Measurements from ENCODE around the gene LARP4B.

DNA sequence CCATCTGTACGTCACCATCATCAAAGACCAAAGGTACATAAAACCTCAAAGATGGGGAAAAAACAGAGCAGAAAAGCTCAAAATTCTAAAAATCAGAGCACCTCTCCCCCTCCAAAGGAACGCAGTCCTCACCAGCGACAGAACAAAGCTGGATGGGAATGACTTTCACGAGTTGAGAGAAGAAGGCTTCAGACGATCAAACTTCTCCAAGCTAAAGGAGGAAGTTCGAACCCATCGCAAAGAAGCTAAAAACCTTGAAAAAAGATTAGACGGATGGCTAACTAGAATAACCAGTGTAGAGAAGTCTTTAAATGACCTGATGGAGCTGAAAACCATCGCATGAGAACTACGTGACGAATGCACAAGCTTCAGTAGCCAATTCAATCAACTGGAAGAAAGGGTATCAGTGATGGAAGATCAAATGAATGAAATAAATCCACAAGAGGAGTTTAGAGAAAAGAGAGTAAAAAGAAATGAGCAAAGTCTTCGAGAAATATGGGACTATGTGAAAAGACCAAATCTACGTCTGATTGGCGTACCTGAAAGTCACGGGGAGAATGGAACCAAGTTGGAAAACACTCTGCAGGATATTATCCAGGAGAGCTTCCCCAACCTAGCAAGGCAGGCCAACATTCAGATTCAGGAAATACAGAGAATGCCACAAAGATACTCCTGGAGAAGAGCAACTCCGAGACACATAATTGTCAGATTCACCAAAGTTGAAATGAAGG is 16.0 kb downstream of the ZMYND11 start:
- PRO-cap: no peak
- RAMPAGE, long total RNA, 3 experiments: no peak in any of the 3 experiments

DNA sequence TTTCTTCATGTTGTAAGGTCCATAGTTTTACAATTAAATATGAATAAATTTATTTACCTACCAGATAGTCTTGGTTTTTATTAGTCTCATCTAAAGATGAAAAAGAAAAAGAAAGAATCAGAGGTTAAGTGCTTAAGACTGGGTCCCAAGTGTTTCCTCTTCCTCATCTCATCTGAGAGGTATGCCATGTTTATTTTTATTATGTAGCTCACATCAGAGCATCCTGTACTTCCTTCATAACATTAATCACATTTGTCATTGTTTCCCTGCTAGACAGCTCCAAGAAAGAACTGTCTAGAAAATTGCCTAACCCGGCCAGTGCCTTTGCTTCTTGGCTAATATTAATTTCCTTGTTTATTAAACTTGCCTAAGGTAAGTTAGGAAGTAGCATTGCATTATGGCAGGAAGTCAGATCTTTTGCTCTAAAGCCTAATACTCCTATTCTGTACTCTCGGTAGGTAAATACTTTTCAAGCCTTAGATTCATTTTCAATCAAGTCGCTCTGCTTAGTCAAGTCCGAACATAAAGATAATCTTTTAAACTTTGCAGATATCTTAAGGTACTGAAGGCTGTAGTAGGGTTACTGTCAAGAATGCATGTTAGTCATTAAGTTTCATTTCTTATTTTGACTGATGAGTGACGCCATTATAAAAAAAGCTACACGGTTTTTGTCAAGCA is 47.3 kb downstream of the ZMYND11 start:
- PRO-cap: no peak
- RAMPAGE, long total RNA, 3 experiments: no peak in any of the 3 experiments

- PRO-cap: no peak
- RAMPAGE, long total RNA, 3 experiments: no peak in any of the 3 experiments
Observed at GRCh38 chr10:246272-247108, 111.2 kb downstream of the ZMYND11 start.

DNA sequence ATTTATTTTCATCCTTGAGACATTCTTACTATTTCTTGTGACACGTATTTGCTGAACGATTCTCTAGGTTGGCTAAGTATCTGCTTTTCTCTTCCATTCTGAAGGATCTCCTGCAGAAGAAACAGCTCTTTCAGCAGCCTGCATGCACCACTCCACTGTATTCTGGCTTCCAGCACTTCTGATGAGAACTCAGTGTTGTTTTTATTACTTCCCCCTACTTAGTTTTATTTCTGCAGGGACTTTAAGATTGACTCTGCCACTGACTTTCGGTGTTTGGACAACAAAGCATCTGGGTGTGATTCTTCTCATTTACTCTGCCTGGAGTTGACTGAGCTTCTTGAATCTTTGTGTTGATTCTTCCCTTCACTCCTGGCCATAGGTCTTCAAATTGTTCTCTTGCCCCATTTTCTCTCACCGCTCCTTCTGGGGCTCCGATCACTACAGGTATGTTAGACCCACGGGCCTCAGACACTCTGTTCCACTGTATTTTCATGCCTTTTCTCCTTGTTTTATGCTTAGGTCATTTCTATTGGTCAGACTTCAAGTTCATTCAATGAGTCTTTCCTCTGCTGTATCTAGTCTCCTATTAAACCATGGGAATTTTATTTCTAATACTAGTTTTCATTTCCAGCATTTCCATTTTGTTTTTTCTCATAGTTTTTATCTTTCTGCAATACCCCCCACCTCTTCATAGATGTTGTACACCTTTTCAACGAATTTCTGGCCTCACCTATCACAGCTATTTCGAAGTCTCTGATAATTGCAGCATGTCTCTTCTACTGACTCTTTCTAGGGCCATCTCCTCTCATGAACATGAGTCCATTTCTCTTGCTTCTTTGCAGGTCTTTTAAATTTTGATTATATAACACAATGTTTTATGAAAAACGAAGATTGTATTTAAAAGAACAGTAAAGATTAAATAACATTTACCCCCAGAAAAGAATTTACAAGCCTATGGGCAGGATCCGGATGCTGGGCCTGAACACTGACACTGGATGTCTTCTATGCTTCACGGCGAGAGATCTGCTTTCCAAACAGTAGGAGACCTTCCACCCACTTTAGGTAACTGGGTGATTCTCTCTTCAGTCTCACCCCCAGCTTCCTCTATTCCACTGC is 180.5 kb downstream of the ZMYND11 start:
- PRO-cap: no peak
- RAMPAGE, long total RNA, 3 experiments: start-site peak on the minus strand in 1 of 3 experiments, centred at positions 464 to 896 of the sequence, 13 to 22 reads per replicate

- PRO-cap: no peak
- RAMPAGE, long total RNA, 3 experiments: no peak in any of the 3 experiments
Observed at GRCh38 chr10:348306-349005, 213.2 kb downstream of the ZMYND11 start.

GRCh38 chr10:514020-514566 is 175.4 kb downstream of the DIP2C start:
- PRO-cap: bidirectional peak, plus-strand start at chr10:514491, minus-strand start at chr10:514279
- RAMPAGE, long total RNA, 3 experiments: no peak in any of the 3 experiments

DNA sequence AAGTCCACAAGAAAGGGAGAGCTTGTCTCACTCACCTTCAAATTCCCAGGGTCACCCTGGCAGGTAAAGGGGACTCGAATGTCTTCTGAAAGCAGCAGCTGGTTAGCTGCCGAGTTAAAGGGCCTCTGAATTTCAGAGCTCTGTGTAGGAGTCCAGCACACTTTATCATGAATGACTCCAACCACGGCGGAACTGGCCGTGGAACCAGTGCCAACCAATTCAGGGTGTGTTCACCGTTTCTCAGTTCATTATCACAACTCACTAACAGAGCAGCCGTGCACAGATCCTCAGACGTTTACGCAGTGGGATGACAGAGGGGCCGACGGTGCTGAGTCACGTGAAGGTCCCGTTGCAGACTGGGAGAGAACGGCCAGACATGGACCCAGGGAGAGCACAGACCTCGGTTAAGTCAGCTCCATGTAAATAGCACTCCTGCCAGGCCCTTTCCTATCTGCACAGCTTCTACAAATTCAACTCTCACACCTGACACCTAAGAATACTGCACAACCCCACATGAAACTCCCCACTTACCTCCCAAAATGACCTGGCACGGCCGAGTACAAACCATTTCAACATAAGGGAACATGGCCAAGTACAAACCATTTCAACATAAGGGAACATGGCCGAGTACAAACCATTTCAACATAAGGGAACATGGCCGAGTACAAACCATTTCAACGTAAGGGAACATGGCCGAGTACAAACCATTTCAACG is 95.5 kb downstream of the DIP2C start:
- PRO-cap: no peak
- RAMPAGE, long total RNA, 3 experiments: no peak in any of the 3 experiments

- PRO-cap: no peak
- RAMPAGE, long total RNA, 3 experiments: no peak in any of the 3 experiments
Observed at GRCh38 chr10:634170-634682, 55.2 kb downstream of the DIP2C start.

DNA sequence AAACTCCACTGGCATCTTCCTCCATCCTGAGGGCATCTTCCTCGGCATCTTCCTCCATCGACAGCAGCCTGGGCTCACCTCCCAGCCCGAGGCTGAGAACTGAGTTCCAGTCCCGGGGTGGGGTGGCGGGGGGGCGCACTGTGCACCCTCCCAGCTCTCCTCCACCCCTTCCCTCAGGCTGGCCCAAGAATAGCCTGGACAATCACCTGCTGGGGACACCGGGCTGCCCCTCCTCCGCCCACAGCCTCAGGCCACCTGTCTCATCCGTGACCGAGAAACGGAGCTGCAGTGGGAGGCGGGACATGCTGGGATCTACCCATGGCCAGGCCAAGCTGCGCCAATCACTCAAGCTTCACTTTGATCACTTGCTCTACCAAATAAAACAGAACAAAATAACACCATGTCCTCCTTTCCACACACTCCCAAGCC is 37.2 kb downstream of the DIP2C start:
- PRO-cap: no peak
- RAMPAGE, long total RNA, 3 experiments: start-site peak on the minus strand in 1 of 3 experiments, centred at position 230 of the sequence, 17 reads per replicate

DNA sequence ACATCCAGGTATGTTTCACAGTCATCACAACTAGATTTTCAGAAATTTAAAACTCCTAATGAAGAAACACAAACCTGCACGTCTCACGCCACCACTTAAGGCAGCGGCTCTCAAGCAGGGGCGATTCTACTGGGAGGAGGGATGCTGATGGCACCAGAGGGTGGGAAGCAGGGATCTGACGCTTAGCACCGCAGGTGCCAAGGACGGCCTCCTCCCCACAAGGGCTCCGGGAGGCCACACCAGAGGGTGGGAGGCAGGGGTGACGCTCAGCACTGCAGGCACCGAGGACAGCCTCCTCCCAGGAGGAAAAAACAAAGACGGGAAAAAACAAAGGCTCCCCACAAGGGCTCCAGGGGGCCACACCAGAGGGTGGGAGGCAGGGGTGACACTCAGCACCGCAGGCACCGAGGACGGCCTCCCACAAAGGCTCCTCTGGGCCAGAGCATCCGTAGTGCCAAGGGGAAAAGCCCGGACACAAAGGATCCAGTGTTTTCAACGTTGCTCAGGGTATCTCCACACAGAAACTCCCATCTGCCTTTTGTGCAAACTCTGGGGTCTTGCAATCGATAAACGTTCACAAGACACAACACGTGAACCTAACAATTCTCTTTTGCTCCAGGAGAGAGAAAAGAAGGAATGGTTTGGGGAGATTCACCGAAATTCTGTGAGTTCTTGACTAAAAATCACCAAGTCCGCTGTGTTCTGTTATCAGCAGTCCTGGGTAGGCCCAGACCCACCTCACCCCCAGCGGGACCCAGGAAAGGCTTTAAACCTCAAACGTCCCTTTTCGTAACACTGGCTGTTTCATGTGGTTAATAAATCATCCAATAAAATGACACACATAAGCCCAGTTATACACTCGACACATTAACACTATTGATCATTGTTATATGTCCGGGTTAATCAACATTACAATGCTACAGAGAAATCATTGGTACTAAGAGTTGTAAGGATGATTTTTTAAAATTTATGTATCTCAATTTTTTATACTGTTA is 25.5 kb downstream of the DIP2C start:
- PRO-cap: bidirectional peak, plus-strand start at position 249 of the sequence, minus-strand start at position 177 of the sequence
- RAMPAGE, long total RNA, 3 experiments: no peak in any of the 3 experiments

GRCh38 chr10:824623-825551 is 106.6 kb downstream of the LARP4B start:
- PRO-cap: no peak
- RAMPAGE, long total RNA, 3 experiments: start-site peak on the minus strand in 2 of 3 experiments, at chr10:825065-825560 at its widest, 11 to 21 reads per replicate

- PRO-cap: no peak
- RAMPAGE, long total RNA, 3 experiments: start-site peak on the minus strand in 1 of 3 experiments, at chr10:885645-885963 at its widest, 8 reads per replicate
Observed at GRCh38 chr10:885283-885939, 46.1 kb downstream of the LARP4B start.

GRCh38 chr10:931046-931913 is at the start of gene LARP4B:
Gene LARP4B (minus strand): TSS chr10:931705.
- PRO-cap: bidirectional peak, plus-strand start at chr10:932031, minus-strand start at chr10:931796
- RAMPAGE, long total RNA, 3 experiments: start-site peak on the minus strand in 2 of 3 experiments, at chr10:931682-931738 at its widest, 26 to 36 reads per replicate

DNA sequence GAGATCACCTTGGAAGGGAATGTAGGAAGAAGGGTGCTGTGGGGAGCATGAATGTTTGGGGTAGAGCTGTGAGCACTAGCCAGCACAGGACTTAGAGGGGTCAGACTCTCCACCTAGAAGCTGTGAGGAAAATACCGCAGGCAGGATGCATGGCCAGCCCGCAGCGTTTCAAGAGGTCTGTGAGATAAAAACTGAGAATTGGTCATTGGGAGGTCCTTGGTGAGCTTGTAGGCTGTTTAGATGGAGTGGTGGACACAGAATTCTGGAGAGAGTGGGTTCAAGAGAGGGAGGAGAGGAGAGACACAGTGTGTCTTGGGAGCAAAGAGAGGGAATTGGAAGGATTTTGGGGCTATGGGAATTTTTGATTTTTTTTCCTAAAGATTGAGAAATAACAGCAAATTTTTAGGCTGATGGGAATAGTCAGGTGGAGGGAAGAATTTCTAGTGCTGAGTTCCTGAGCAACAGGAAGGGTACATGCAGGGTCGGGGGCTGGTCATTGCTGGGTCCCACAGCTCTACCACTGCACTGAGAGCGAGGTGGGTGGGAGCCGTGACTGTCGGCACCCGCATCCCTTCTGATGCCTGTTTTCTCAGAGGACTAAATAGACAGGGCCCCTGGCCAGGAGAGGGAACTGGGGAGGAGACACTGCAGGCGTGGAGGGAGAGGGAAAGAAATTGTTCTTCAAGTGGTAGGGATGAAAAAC is 7.1 kb downstream of the GTPBP4 start:
- PRO-cap: no peak
- RAMPAGE, long total RNA, 3 experiments: no peak in any of the 3 experiments

DNA sequence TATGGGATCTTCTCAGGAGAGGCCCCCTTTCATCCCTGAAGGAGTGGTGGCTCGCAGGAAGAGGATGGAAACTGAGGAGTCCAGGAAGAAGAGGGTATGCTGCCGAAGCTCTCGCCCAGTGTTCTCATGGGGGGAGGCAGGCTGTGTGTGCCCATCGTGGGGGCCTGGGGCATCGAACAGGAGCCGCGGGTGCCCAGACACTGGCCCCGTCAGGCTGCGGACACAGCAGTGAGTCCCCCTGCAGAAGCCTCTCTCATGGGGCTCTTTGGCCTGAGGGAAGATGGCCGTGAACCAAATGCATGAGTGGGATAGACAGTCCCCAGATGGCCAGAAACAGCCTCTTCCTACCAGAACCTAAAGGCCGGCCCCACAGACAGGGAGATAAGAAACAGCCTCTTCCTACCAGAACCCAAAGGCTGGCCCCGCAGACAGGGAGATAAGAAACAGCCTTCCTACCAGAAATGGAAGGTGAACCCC is 16.7 kb downstream of the IDI2 start:
- PRO-cap: no peak
- RAMPAGE, long total RNA, 3 experiments: no peak in any of the 3 experiments

- PRO-cap: no peak
- RAMPAGE, long total RNA, 3 experiments: no peak in any of the 3 experiments
Observed at GRCh38 chr10:1093955-1095545, 38.4 kb downstream of the WDR37 start.

DNA sequence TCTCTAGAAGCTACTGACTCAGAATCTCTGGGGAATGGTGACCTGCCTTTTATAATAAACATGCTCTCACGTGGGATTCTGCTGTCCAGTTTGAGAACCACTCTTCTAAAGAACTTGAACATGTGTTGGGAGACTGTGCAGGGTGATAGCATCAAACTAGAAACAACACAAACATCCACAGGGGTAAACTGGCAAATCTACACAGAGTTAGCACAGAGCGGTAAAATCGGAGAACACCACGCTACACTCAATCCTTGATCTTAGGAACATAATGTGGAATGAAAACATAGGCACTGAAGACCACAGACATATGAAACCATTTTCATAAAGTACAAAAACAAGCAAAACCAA is 79.1 kb downstream of the WDR37 start:
- PRO-cap: no peak
- RAMPAGE, long total RNA, 3 experiments: no peak in any of the 3 experiments

DNA sequence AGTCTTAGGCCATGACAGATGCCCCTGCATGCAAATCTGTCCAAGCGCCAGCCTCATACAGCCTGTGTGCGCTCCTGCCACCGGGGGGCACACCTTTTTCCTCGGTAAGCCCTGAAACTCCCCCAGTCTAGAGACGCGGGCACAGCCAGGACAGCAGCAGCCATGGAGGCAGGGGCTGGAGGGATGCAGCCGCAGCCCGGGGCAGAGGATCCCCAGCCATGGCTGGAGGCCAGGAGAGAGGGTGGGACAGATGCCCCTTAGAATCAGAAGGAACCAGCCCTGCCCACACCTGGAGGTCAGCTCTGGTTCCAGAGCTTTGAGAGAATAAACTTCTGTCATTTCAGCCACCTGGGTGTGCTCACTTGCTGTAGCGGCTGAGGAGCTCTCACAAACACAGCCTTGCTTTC is 241.5 kb downstream of the WDR37 start:
- PRO-cap: no peak
- RAMPAGE, long total RNA, 3 experiments: no peak in any of the 3 experiments

GRCh38 chr10:1549402-1549812 is 187.9 kb downstream of the ADARB2 start:
- PRO-cap: no peak
- RAMPAGE, long total RNA, 3 experiments: no peak in any of the 3 experiments

DNA sequence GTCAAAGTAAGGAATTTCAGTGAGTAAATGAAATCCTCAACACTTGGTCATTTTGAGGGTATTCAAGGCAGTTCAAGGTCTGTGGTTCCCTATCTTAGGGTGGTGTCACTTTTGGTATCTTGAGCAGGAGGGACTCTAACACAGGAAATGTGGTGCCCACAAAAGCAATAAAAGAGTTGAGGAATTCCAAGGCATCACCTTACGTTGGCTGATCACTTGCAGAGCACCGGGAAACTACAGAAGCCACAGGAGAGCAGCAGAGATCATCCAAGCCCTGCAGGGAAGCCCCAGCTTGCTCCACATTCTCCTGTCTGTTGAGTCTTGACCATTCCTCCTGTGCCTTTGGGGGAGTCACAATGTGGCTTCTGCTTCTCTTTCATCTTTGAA is 565.8 kb upstream of the ADARB2 start:
- PRO-cap: no peak
- RAMPAGE, long total RNA, 3 experiments: no peak in any of the 3 experiments

Measured in tibial nerve (tissue), 3 donors.